HTR-8/SVneo (cell line): ENCODE measurements around a stretch of chr7.

GRCh38 chr7:3921844-3922695, 621.0 kb downstream of the SDK1 start:
- RRBS = no CpG with 5 or more reads among the region's 13 CpGs

DNA sequence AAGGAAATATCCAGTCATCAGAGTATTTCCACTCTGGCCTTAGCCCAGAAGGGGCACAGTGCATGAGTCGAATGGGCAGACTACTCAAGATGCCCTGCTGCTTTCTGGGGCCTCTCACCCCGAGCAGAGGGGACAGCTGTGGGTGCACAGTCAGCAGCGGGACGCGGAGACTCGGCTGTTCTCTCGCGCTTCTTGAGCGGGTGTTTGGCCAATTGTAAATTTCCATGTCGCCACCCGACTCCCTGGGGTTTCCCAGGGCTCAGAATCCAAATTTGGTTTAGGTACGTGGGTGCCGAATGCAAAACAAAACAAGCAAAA, 671.5 kb downstream of the SDK1 start:
- RRBS = no CpG with 5 or more reads among the region's 13 CpGs

GRCh38 chr7:4642576-4642929, 39.5 kb upstream of the FOXK1 start:
- RRBS = no CpG with 5 or more reads among the region's 8 CpGs

GRCh38 chr7:4702869-4703462, 20.9 kb downstream of the FOXK1 start:
- RRBS = no CpG with 5 or more reads among the region's 21 CpGs

DNA sequence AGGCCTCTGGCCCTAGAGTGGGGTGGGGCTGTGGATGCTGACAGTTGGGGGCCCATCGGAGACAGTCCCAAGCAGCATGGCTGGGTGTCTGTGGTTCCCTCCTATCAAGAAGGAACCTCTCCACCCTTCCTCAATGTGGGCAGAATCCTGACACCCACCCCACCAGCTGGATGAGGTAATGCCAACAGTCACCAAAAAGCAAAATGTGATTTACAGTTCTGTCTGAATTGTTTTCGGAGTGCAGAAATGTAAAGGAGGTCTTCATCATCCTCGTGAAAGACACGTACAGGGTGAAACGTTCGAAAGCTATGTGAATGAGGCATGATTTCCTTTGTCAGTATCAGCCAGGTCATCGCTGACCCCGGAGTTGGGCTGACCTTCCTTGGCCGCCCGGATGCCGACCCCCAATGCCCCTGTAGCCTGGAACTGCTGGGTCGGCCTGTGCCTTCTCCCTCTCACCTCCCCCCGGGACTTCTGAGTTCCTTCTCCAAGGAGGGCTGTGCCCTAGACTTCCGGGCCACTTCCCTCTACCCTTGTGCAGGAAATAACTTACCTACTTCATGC, 24.4 kb downstream of the FOXK1 start:
- RRBS = 12% methylated on average over 5 of the region's 14 CpGs

DNA sequence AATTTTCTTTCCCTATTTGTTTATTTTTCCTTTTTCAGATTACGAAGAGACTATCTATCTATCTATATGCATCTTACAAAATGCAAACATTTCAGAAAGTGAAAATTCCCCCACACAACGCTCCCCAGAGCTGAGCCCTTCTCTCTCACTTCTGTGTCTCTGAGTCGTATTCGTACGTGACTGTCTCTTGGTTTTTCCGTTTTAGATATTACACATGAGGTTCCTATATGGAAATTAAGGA, 27.4 kb upstream of the AP5Z1 start:
- RRBS = no CpG with 5 or more reads among the region's 6 CpGs

DNA sequence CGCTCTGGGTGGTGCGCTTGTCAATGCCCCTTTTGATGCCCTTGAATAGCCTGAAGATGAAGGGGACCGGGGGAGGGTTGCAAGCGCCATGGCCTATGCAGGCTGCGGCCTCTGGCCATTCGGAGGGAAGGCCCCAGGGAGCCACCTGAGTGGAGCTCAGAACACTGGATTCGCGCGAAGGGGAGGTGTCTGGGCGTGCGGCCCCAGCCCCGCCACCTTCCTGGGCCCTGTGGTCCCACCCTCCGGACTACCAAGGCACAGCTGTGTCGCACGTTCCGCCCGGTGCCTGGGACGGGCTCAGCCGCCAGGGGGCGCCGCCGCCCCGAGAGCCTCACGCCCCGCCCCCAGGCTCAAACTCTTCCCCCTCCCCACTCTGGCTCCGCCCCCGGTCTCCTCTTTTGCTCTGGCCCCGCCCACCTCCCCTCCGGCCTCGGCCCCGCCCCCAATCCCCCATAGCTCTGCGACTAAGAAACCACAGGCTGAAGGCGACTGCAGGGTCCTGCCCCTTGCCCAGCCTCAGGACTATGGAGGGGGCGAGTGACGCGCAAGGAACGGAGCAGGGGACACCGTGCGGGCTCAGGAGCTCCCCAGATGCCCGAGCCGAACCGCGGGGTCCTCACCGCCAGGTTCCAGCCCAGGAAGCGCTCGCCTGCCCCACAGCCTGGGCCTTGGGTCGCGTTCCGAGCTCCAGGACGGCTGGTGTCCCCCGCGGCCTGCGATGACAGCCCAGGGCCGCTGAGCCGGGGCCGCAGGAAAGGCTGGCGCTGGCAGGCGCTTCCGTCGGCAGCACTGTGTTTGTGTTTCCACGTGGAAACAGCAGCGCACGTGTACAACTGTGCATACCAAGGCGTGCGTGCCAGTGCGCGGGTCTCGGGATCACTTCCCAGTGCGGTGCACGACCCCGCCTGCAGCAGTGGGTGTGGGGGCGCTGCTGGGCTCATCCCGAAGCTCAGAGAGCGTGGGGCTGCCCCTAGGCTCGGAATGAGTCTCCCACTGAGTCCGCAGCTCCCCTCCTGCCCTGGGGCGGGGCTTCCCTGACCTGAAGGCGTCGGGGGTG, 16.9 kb downstream of the AP5Z1 start:
- RRBS = 94% methylated on average over 9 of the region's 79 CpGs

- RRBS = 94% methylated on average over 17 of the region's 101 CpGs
Observed at GRCh38 chr7:4808489-4809888, 33.6 kb downstream of the AP5Z1 start.

GRCh38 chr7:4881876-4882044, 1.8 kb downstream of the RADIL start:
- RRBS = no CpG with 5 or more reads among the region's 3 CpGs

DNA sequence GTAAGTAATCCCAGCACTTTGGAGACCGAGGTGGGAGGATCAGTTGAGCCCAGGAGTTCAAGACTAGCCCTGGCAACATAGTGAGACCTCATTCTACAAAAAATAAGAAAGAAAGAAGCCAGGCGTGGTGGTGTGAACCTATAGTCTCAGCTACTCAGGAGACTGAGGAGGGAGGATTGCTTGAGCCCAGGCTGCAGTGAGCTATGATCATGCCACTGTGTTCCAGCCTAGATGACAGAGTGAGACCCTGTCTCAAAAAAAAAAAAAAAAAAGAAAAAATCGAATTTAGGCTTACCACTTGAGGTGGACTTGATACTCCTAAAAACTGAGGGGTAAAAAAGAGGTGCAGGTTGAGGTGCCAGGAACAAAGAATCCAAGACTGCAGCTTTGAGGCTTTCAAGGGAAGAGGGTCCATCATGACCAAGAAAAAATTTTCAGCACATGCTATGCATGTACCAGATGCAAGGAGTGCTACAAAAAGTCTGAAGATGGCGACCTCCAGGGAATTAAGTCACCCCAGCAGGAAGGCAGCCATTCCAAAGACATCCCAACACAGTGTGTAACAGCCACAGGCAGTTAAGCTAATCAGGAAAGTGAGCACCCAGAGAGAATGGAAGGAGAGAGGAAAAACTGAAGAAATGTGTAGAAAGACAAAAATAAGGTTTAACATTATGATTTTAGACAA, 41.0 kb upstream of the MMD2 start:
- RRBS = no CpG with 5 or more reads among the region's 4 CpGs

DNA sequence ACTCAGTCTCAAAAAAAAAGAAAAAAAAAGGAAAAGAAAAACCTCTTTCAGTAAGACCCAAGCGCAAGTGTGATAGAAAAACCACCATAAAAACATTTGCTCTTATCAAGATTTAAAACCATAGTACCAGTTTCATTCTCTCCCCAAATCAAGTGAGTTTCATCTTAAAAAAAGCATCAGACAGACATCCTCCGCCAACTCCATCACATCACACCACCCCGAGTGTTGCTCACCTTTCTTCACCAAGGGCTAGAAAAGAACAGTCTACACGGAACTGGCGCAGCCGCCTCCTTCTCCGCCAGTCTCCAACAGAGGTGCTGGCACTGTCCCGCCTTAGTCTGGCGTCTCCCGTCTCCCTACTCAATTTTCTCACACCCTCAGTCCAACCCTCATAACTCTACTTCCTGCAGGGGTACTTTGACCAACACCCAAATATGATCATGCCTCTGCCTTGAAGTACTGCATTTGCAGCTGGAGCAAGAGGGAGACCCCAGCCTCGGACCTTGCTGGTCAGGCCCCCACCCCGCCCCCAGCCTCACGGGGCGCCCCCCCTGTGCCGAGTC, 46.9 kb upstream of the WIPI2 start:
- RRBS = no CpG with 5 or more reads among the region's 15 CpGs

DNA sequence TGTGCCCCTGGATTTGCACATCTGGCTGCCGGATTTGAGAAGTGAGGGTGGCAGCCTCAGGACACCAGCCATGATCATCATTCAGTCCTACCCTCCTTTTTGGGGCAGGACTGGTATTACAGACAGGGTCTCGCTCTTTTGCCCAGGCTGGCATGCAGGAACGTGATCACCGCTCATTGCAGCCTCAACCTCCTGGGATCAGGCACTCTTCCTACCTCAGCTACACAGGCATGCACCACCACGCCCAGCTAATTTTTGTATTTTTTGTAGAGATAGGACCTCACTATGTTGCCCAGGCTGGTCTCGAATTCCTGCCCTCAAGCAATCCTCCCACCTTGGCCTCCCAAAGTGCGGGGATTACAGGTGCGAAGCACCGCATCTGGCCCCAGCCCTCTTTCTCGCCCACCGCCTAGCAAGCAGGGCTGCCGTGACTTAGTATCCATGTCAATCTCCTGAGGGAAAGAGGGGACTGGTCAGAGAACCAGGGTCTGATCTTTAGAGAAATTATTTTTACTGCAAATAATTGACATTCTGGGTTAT, 22.5 kb downstream of the WIPI2 start:
- RRBS = 75% methylated on average over 1 of the region's 12 CpGs

GRCh38 chr7:5222427-5223172, 32.6 kb downstream of the WIPI2 start:
- RRBS = 90% methylated on average over 2 of the region's 22 CpGs

- RRBS = no CpG with 5 or more reads among the region's 16 CpGs
Observed at GRCh38 chr7:5231123-5231761, 41.2 kb downstream of the WIPI2 start.

DNA sequence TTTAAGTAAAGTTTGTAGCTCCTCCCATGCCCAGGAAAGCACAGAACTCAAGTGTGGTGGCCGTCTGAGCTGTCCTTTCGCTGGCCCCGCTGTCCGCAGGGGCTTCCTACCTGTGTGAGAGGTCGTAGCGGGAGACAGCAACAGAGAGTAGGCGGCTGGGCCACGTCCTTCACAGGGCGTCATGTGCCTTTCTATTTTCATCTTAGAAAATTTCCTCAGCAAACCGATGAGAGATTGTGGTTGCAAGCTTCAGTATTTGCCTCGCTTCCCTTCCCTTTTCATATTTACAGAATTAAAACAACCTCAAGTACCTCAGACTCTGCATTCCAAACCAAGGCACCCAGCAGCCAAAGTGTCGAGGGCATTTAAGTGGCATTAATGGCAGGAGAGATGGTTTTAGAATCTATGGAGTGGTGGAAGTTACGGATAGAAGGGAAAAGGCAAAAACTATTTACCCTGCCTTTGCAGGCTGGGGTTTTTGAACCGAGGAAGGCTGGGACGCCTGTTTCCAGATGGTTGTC, 41.8 kb downstream of the WIPI2 start:
- RRBS = no CpG with 5 or more reads among the region's 15 CpGs

DNA sequence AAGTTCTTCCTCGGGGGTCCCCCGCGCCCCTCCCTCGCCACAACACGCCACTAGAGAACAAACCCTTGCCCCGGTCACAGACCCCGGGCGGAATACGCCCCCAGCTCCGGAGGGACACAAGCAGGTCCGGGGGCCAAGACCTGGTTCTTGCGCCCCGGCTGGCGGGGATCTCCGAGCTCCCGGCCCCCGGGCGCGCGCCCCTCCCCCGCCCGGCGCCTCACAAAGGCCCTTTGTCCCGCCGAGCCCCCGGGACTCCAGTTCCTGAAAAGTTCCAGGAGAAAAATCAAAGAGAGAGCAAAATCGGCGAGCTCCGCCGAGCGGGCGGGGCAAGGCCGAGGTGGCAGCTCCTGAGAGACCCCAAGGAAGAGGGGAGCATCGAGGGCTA, 4.1 kb downstream of the TNRC18 start:
- RRBS = 0% methylated on average over 4 of the region's 34 CpGs

- RRBS = 83% methylated on average over 5 of the region's 12 CpGs
Observed at GRCh38 chr7:5495213-5495496, 18.5 kb downstream of the FBXL18 start.

DNA sequence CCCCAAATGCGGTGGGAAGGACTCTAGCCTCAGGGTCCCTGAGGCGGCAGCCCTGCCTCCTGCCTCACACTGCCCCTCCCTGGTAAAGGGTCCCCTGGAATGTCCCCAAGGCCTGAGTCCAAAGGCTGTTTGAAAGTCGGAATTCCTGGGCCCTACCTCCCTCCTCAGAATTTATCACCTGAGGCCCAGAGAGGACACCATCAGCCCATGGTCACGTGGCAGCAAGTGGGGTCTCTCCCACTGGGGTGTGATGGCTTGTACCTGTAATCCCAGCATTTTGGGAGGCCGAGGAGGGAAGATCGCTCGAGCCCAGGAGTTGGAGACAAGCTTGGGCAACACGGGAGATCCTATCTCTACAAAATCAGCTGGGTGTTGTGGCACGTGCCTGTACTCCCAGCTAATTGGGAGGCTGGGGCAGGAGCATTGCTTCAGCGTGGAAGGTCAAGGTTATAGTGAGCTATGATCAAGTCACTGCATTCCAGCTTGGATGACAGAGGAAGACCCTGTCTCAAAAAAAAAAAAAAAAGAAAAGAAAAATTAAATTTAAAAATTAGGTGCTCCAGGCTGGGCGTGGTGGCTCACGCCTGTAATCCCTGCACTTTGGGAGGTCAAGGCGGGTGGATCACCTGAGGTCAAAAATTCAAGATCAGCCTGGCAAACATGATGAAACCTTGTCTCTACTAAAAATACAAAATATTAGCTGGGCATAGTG, 3.7 kb upstream of the ACTB start:
- RRBS = no CpG with 5 or more reads among the region's 13 CpGs

DNA sequence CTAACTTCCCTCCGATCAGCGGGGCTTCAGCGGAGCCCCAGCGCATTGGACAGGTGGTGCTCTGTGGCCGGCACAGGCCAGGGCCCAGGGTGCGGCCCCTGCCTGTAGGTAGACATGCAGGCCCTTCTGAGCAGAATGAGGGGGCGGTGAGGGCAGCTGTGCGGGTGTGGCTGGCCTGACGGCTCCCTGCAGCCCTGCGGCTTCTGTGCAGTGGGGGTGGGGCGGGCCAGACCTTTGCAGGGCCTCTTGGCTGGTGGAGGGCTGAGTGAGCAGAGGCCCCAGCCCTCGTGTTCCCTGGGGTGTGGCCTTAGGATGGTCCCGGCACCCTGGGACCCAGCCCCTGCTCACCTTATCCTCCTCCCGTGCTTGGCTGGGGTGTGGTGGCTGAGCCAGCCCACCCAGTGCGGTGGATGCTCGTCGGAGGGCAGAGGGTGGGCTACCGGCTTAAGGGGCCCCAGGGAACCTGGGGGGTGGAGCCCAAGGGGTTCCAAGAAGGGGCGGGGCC, 6.2 kb downstream of the FSCN1 start:
- RRBS = 93% methylated on average over 3 of the region's 19 CpGs

DNA sequence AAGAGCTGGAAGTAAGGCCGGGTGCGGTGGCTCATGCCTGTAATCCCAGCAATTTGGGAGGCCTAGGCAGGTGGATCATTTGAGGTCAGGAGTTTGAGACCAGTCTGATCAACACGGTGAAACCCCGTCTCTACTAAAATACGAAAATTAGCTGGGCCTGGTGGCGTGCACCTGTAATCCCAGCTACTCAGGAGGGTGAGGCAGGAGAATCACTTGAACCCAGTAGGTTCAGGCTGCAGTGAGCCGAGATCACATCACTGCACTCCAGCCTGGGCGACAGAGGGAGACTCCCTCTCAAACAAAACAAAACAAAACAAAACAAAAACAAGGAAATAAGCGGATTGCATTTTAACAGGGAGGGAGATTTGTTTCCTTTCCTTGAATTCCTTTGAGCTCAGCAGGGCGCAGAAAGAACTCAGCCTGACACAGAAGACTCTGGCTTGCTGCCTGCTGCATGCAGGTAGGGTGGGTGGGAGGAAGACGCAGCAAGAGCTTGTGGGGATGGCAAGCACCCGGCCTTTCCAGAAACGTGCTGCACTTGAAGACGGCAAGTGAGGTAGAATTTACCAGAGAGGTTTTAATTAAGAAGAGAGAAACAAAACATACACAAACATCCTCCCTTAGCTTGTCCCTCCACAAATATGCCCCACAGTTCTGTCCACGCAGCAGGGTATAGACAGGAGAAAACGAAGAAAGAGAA, 40.8 kb downstream of the FSCN1 start:
- RRBS = no CpG with 5 or more reads among the region's 16 CpGs